Zone of skin (tissue), 1 donor: ENCODE data around the genes VAMP4, C1orf105 and ZBTB37.

DNA sequence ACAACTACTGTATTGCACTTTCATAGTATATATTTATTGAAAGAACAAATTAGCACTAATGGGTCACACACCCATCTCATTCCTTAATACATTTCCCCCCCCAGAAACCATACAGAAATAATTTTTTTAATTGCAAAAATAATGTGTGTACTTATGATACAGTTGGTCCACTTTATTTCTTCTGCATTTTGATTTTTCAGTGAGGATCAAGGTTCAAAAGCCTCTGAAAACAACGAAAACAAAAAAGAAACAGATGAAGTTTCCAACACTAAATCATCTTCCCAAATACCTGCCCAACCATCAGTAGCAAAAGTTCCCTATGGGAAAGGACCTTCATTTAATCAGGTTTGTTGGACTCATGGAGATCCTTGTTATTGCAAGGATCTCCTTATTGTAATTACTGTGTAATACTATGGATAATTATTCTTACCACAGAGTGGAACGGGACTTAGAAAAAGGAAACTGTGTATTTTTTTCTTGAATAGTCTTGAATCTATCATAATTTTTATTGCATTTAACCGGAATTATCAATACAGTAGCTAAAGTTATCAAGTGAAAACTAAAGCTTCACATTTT, 39.4 kb downstream of the PRRC2C start:
- RRBS: no CpG with 5 or more reads among the region's 3 CpGs

- RRBS: 2% methylated on average over 10 of the region's 57 CpGs
Measured at GRCh38 chr1:171741690-171742288, at the start of gene VAMP4. Gene VAMP4, minus strand, starts transcription at chr1:171742065.

DNA sequence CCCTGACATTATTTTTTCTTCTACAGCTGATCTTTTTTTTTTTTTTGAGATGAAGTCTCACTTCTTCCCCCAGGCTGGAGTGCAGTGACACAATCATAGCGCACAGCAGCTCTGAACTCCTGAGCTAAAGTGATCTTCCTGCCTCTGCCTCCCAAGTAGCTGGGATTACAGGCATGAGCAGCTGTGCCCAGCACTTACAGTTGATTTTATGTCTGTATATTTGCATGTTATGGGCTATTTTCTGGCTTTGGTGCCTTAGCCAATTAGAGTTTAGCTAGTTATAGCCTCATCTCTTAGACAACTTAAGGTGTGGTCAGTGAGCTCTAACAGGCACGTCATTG, 1.6 kb upstream of the VAMP4 start:
- RRBS: no CpG with 5 or more reads among the region's 2 CpGs

GRCh38 chr1:172143227-172143910, 277.1 kb upstream of the C1orf105 start:
- RRBS: no CpG with 5 or more reads among the region's 4 CpGs

GRCh38 chr1:172145294-172145912, 275.1 kb upstream of the C1orf105 start:
- RRBS: no CpG with 5 or more reads among the region's 6 CpGs

DNA sequence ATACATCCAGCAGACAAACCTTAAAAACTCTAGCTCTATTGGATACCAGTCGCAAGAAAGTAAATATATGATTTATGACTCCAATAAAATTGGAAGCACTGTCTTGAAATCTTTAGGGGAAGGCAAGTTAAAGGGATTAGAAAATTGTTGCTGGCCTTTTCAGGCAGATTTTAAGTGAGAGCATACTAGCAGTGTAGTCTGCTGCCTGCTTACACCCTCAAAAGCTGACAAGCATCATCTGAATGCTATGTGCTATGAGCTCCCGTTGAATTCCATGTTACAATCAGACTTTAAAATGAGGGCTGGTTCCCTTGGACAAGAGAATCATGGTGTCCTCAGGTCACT, 271.2 kb upstream of the C1orf105 start:
- RRBS: no CpG with 5 or more reads among the region's 2 CpGs

GRCh38 chr1:172315219-172315737, 105.2 kb upstream of the C1orf105 start:
- RRBS: no CpG with 5 or more reads among the region's 10 CpGs

DNA sequence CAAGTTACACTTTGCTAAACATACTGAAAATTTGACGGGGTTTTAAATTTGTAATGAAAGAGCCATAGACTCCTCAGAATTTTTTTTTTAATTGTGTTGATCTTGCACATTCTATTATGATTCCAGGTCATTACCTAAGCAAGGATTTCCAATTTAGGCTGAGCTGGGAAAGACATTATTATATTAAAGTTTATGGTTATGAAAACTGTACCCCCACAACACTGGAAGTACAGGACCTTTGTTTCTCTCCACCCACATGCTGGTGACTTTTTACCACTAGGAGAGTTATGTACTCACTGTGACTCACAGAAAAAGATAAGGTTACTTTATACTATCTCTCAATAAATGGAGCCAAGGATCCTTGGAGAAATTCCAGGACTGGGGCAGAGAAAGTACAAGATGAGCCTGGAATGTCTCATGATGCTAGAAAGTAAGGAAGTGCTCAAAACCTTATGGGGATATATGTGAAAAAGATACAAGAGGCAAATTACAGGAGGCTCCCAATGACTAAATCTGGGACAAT, 64.0 kb upstream of the C1orf105 start:
- RRBS: no CpG with 5 or more reads among the region's 1 CpG

DNA sequence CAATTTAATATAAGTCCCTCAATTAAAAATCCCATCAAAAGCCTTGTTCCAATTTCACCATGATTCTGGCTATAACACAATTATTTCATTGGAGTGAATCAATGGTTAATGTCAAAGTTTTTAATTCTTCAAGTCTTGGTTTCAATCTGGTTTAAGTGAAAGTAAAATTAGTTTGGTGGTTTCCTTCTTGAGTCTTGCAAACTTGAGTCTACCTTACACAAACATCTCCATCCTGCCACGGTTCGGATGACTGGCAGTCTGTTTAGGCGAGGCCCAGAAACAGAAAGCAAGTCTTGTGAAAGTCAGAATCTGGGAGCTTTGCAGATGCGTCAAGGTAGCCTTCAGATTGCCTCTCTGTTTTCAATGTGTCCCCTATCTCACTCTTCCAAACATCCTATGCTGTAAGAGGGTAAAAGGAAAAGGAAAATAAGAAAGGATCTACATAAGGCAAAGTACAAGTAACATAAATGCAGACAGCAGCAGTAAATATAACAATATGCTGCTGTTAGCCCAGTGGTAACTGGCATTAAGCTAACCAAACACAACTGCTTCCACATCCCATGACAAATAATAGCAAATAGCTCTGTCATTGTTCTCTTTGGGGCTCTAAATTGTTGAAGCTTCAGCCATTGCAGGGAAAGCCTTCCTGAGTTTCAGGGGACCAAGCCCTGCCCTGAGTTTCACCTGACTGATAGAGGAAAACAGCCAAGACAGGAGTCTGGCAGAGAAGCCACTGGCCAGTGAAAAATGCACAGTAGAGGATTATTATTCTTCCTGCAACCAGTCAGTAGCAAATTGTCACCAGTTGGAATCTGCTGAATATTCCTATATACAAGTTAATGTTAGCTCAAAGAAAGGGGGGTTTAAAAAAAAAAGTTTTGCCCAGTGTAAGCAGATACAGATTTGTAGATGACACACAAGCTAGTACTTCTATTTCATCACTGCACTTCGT, 26.2 kb upstream of the C1orf105 start:
- RRBS: no CpG with 5 or more reads among the region's 5 CpGs

GRCh38 chr1:172398208-172398527, 22.3 kb upstream of the C1orf105 start:
- RRBS: no CpG with 5 or more reads among the region's 2 CpGs

GRCh38 chr1:172399197-172399784, 21.2 kb upstream of the C1orf105 start:
- RRBS: no CpG with 5 or more reads among the region's 9 CpGs

DNA sequence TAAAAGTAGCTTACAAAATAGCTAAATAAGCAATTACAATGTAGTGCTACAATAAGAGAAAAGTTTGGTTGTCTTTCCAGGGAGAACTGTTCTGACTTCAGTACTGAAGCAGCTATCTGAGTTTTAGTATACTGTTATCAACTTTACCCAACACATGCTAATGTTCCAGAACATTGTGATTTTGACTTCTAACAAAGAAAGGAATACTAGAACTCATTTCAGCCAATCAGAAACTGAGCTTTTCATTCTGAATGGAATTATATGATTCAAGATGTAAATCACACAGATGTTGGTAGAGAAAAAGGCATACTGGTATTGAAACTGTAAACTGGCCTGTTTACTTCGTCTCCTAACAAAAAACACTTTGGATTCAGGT, at the start of gene C1orf105:
C1orf105 (plus strand) TSS at position 269 of the 376 bp plus-strand sequence.
- RRBS: no CpG with 5 or more reads among the region's 1 CpG

- RRBS: no CpG with 5 or more reads among the region's 2 CpGs
Measured at GRCh38 chr1:172470025-172470550, 26.2 kb upstream of the PIGC start.

GRCh38 chr1:172544244-172544647, 11.3 kb downstream of the SUCO start:
- RRBS: no CpG with 5 or more reads among the region's 1 CpG

DNA sequence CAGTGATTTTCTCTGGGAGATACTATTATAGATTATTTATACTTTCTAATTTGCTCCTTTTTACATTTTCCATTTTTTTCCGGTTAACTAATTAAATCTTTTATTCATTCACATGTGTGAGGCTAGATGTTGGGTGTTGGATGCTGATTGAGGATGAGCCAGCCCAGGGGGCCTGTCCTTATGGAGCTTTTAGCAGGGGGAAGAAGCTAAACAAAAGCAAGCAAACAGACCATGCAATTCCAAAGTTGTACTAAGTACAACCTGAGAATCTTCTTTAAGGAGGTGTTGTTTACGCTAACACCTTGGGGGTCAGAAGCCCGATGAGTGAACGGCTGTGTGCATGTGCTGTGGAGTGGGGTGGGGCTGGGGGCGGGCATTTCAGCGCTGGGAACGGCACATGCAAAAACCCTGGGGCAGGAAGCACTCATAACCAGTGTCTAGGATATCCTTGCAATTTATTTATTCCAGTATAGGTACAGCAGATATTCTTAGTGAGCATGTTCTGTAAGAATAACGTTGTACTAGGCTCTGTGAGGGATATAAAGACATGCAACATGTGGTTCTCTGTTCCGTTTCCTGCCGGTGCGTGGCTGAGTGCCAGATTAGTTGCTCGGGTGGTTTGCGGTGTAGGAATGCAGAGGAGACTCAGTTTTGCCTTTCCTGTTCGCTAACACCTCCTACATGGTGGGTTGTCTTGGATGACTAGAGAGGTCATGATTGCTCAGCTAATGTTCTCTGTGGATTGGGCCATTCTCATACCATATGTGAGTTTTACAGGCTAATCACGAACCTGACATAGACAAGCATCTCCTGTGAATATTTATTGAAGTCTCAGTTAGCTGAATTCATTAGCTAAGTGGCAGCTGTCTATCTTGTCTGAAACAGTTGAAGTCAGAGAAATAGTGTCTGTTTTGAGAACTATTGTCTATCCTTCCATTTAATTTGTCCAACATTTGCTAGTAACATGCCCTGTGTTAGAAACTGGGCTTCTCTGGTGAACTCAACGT, 3.7 kb downstream of the FASLG start:
- RRBS: no CpG with 5 or more reads among the region's 16 CpGs

DNA sequence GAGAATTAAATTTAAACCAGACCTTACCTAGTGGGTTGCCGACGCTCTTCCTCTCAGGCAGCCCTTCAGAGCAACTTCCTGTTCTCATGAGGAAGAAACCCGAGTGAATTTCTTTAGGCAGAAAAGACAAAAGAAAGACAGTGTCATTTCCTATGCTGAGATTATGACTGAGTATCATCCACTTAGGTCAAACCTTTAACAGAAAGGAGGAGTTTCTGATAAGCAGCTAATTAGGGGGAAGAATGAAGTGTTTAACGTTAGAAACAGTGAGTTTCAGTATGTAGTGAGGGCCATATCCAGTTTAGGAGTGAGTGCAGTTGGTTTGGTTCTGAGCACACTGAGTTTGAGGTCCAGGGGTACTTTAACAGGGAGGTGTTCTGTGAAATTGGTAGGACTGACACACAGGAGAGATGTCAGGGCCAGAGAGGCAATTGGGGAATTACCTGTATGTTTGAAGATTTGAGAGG, 38.7 kb downstream of the FASLG start:
- RRBS: no CpG with 5 or more reads among the region's 4 CpGs

GRCh38 chr1:172746245-172746667, 87.4 kb downstream of the FASLG start:
- RRBS: no CpG with 5 or more reads among the region's 1 CpG

DNA sequence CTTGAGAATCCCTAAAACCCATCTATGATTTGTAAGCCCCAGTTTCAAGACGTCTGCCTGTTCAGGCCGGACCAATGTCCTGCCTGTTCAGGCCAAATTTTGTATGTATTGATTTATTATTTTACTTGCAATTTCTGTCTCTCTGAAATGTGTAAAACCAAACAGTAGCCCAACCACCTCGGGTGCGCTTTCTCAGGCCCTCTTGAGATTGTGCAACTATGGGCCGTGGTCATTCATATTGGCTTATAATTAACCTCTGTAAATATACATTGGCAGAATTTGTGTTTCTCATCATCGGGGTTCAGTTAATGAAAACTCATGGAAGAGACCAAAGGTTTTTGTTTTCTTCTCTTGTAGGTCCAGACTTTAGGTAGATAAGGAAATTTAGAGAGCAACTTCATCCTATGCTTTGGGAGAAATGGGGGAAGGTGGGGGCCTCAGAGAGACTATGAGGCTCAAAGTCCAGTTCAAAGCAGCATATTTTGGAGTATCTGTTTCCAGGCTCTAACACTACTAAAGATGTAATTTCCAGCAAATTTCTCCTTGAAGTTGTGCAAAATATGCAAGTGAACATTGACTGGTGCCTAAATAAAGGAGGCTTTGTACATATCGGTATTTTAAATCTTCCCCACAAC, 77.2 kb upstream of the TNFSF18 start:
- RRBS: no CpG with 5 or more reads among the region's 7 CpGs

GRCh38 chr1:173391077-173391902, 85.8 kb upstream of the PRDX6 start:
- RRBS: no CpG with 5 or more reads among the region's 1 CpG

DNA sequence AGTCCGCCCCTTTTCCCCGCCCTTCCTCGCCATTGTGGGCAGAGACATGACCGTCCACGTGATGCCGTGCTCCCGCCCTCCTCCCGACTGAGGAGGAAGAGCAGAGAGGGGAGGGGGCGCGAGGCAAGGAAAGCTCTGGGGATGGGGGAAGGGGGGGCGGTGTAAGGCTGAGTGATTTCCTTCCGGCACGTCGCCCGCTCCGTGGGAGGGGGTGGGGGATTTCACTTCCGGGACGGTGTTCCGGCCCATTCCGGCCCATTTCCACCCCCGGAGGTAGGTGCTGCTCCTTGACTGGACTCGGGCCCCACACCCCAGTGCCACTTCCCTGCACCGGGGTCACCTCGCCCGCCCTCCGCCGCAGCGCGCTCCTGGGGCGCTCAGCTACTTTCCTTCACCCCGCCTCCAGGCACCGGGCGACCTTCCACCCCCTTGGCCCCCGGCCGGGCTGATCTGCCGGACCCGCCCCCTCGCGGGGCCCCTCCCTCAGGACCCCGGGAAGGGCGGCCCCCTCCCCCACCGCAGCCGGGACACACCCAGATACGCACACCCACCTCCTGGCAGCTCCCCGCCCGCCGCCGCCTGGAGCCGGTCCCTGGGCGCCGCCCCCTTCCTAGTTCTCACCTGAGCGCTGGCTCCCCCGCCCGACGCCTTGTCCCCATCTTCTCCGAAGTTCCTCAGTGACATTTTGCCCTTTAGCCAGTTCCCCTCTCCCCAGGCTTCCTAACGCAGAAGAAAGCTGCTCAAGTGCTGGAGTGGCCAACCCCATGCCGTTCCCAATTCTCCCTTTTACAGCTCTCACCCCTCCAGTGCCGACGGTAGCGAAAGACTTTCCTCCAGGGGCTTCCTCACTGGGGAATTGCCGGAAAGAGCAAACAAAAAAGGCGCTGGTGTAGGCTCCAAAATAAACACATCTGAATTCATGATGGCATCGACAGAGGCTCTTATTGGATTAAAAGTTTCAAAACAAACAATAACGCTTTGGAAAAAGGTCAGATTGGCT, at the start of gene ZBTB37:
ZBTB37 (plus strand) TSS at position 248 of the 1,000 bp plus-strand sequence.
- RRBS: 2% methylated on average over 29 of the region's 65 CpGs